PFSK-1 (cell line): ENCODE measurements around a stretch of chr6.

GRCh38 chr6:134249932-134250500, 67.9 kb downstream of the SGK1 start:
- RRBS: no CpG with 5 or more reads among the region's 6 CpGs

DNA sequence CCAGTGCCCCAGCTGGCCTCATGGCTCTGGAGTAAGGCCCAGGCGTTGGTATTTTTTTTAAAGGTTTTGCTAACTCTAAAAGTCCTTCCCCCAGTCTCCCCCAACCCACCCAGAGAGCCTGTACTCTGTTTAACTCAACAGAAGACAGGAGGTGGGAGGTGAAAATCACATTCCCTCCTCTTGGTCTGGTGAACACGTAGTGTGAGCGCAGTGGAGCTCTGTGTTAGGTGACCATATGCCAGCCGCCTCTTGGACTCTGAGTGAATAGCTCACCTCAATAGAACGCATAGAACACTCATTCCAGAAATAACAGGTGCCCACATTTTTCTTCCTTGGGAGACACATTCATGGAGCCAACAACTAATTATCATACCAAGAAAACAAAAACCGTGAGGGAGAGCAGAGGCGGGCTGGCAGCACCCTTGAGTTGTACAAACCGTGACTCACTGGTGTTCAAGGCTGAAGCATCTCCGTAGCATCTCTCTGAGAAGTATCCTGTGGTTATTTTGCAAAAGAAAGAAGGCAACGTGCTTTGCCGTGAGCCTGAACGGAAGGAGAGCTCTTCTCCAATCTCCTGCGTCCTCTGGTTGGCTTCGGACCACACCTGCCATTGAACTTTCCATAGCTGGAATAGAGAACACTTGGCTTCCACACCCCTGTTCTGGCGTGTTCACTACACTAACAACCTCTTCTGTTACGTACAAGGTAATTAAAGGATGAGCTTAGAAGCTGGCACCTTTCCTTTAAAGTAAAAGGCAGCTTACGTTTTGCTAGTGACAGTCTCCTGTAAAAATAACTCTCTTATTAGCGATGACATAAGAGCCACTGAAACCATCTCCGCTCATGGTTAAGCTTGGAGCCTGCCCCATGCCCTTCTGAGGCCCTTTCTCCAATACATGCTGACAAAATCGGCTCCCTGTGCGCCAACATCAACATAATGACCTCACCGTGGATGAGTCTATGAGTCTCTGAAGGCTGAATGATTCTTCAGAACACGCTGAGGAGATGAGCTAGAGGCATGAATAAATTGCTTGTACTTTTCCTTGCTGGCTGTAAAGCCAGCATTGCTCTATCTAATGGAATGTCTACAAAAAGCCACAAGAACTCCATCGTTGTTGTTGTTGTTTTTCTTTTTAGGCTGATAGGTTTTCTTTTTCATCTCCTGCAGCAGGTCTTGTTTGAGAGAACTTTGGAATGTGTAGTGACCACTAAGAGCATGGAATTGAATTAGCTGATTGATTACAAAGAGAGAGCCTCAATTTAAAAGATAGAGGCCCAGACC, 30.3 kb upstream of the SGK1 start:
- RRBS: no CpG with 5 or more reads among the region's 24 CpGs

DNA sequence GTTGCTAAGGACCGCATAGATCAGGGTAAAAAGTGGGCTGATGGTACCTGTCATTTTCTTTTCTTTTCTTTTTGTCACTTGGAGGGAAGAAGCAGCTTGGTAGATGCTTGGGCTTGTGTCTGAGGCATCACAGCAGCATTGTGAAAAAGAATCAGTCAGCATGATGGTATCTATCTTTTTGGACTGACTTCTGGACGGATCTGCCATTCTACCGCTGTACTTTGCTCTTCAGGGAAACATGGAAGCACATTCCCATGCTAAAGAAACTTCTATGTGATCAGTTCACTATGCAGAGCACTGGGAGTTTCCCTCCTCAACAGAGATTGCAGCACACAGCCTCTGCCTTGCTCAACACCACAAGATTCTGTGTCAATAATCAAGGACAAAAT, 54.9 kb upstream of the SGK1 start:
- RRBS: no CpG with 5 or more reads among the region's 3 CpGs

GRCh38 chr6:134373440-134373830, 55.5 kb upstream of the SGK1 start:
- RRBS: no CpG with 5 or more reads among the region's 4 CpGs

DNA sequence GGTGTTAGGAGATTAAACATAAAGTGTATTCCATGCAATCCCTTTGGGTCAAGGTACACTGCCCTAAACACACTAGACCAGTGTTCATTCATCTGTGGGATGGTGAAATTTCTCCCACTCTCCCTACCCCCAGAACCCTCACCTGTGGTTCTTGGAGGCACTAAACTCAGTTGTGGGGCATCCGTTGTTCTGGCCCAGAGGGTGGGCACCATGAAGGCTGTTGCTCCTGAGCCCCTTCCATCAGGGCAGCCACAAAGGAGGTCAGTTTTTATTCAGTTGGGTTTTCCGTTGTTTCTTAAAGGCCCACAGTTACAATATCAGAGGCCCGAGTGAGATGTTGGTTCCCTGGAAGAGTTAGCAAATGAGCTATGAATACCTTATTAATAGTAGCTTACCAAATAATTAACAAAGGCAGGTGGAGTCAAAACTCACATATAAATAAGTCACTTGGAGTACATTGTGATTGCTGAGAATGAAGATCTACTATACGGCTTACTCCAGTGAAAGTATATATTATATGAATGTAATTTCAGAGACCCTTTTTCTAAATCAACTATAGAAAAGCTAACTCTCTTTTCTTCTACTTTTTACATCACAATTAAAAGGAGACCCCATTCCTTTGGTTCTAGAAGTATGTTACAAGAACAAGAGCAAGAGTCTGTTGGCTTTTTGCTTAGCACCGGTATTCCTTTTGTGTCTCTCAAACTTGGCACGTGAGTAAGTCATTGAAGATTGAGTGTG, 205.4 kb upstream of the SGK1 start:
- RRBS: no CpG with 5 or more reads among the region's 6 CpGs

GRCh38 chr6:134523931-134524417, 206.1 kb upstream of the SGK1 start:
- RRBS: no CpG with 5 or more reads among the region's 1 CpG

- RRBS: no CpG with 5 or more reads among the region's 9 CpGs
Observed at GRCh38 chr6:134821838-134822603, 127.9 kb downstream of the ALDH8A1 start.

DNA sequence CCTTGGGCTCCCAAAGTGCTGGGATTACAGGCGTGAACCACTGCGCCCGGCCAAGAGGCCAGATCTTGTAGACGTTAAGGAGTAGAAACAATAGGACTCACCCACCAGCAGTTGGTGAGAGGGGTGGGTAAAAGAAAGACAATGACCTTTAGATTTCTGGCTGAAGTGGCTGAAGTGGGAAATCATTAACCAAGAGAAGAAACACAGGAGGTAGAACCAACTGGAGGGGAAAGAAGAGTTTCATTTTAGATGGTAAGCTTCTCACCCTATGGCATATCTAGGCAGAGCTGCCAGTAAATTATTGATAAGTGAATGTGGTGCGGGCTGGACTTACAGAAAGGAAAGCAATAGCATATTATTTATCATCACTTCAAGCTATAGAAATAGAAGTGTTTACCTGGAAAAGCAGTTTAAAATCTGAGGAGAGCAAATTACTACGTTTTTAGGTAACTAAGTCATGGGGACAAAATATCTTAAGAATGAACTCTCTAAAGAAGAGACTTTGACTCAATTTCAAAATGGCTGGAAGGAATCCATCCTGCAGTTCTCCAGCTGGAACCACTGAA, 109.7 kb downstream of the ALDH8A1 start:
- RRBS: no CpG with 5 or more reads among the region's 6 CpGs

GRCh38 chr6:134928108-134928724, 21.7 kb downstream of the ALDH8A1 start:
- RRBS: no CpG with 5 or more reads among the region's 5 CpGs

DNA sequence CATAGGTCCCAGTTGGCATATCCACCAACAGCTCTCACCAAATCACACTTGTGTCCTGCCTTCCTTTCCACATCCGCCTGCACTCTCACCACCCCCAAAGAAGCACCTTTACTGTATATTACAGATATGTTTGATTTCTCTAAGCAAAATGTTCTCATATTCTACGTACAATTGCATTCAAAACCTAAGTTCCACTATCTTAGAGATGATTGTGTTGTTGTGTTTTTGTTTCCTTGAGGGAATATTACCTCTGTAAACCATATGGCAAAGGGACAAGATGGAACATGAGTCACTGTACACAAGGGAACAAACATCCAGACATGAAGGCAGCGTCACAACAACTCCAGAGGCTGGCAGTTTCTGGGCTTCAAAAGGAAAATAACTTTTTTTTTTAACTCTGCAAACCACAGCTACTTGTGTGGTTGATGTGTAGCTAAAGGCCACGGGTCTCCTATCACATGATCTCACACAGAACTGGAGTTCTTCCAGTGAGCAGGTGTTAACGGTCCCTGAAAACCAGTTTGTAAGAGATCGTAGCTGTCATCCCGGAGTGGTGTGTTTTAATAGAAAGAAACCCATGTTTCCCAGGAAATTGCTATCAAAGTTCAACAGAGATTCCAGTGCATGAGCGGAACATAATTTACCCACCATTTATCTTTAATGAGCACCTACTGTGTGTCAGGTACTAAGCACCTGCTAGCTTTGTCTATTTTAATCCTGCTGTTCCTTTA, 33.1 kb upstream of the HBS1L start:
- RRBS: no CpG with 5 or more reads among the region's 8 CpGs

DNA sequence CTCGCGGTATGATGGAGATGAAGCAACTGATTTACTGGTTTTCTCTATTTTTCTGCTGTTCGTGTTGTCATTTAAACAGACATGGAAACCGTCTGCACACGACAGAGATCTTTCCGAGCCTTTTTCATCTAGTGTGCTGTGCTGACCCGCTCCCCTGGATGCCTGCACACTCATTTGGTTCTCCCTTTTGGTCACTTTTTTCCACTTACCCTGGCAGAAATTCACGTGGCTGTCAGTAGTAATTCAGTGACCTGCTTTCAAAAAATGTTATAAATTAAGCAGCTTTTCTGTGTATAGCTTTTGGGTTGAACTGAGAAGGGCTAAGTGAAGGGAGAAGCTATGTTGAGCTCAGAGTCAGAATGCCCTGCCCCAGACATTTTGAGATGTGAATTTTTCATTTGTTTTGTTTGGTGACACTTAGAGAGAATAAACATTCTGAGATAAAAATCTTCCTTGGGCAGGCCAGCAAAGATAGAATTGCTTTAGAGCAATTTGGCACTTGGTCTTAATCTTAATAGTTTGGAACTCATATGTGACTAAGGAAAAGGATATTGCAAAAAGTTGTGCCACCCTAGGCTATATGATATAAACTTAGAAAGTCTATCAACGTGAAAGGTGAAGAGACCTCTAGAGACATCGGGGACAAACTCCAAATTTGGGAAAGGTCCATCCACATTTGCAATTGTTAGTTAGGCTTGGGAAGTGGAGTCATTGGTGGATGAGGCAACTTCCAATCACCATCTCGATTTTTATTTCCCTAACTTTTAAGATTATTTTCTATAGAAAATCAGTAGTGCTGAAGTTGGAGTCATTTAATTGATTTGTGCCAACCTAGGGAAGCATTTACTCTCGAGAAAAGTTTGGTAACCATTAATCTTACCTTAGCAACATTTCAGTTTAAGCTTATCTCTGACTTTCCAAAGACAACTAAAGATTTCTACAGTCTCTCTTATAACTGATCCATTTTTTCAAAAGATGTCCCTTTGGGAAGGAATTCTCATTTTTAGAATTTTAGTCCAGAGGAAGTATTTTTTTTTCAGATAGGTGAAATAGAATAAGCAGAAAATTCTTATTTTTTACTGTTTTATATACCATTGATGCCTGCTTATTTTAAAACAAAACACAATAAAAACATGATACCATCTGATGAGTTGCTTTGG, 30.3 kb downstream of the MYB start:
- RRBS: no CpG with 5 or more reads among the region's 12 CpGs

DNA sequence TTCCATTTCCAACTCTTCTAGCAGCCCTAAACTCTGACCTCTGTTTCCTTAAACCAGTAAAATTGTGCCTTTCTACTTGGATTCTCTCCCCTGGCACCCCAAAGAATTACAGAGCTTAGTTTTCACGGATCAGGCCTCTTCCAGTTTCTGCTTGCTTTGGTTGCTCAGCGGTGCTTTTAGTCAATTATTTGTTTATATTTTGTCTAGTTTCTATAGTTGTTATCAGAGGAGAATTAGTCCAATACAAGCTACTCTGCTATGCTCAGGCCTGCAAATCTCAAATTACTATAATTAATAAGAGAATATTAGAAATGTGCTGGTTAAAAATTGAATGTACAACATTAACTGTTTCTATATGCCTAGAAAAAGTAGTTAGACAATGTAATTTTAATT, 55.8 kb downstream of the PDE7B start:
- RRBS: no CpG with 5 or more reads among the region's 2 CpGs

DNA sequence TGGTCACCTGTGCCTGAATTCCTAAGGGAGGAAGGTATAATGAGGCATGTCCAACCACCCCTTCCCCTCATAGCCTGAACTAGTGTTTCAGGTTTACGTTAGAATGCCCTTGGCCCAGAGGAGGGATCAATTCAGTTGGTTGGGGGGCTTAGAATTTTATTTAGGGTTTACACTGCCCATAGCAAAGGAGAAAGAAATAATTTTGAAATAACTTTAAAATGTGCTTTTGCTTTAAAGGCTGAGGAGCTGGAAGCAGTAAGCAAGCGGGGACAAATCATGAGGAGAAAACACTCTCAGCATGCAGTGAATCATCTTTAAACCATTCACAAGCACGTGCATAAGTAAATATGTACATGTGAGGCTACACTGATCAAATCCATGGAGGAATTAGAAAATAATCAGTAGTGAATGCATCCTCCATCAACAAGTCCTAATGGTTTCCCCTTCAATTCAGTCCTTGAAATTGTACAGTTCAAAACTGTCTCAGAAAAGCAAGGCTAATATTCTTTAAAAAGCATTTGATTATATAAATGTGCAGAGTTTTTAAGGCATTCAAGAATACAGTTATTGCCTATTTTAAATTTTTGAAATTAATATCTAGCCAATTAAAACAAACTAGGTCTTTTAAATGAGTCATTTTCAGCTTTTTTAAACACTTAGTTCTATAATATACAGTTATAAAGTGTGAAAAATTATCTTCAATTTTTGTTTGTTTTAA, 180.9 kb downstream of the MTFR2 start:
- RRBS: no CpG with 5 or more reads among the region's 3 CpGs

GRCh38 chr6:136262166-136263589, 12.6 kb upstream of the MTFR2 start:
- RRBS: no CpG with 5 or more reads among the region's 5 CpGs

- RRBS: no CpG with 5 or more reads among the region's 3 CpGs
Observed at GRCh38 chr6:136434450-136435213, 115.6 kb downstream of the MAP7 start.

DNA sequence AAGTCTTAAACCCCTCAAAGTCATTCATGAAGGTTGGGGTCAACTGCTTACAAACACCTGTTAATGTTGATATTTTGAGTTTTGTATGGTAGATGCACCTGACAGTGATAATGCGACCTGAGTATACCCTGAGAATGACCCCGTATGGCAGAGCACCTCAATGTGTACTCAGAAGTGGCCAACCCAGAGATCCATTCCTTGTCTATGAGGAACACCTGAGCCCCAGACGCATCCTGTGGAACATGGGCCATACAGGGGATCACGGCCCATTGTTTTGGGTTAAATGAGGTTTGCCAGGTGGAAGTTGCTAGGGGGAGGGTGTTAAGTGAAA, 36.7 kb downstream of the MAP7 start:
- RRBS: no CpG with 5 or more reads among the region's 4 CpGs

DNA sequence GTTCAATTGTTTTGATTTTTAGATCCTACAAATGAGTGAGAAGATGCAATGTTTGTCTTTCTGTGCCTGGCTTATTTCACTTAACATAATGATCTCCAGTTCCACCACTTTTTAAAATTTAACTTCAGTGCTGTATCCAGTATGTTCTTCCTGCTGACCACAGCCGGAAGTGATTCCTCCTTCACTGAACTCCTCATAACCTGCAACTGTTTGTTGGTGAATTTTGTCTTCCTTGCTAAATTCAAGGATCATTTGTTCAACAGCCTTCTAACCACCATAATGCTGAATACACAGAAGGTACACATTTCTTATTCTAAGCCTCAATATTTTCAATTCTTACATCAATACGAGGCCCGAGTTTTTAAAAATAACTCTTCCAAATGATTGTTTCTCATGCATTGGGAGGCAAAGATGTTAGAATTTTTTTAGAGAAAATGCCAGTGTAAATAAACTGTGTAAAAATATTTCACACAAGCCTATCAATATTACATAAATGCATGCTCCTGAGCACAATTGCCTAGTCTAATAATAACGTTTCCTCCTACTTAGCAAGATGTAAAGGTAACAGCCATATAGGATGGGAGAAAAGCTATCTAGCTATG, 3.7 kb downstream of the MAP7 start:
- RRBS: no CpG with 5 or more reads among the region's 4 CpGs

DNA sequence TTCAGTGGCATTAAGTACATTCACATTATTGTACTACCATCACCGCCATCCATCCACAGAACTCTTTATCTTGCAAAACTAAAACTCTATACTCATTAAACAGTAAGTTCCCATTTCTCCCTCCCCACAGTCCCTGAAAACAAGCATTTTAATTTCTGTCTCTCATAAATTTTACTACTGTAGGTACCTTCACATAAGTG, 30.7 kb upstream of the MAP7 start:
- RRBS: no CpG with 5 or more reads among the region's 1 CpG

DNA sequence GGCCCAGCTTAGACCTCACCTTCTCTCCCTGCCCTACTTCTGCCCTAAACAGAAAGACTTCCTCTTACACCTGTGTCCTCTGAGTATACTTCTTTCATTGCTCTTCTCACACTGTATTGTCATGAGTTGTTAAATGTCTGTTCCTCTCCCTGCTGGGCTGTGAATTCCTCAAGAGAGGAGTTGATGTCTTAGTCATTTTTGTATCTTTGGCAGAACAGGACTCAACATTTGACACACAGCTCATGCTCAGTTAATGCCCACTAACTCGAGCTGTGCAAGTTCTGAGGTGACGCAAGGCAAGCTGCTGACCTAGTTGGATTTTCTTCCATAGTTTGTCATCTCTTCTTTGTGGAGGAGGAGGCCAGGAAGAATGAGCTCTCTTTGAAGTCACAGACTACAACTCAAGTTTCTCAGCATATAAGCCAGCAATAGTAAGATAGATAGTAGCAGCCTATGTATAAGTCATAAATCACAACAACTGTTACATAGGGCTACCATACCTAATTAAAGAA, 90.3 kb upstream of the MAP7 start:
- RRBS: no CpG with 5 or more reads among the region's 2 CpGs

DNA sequence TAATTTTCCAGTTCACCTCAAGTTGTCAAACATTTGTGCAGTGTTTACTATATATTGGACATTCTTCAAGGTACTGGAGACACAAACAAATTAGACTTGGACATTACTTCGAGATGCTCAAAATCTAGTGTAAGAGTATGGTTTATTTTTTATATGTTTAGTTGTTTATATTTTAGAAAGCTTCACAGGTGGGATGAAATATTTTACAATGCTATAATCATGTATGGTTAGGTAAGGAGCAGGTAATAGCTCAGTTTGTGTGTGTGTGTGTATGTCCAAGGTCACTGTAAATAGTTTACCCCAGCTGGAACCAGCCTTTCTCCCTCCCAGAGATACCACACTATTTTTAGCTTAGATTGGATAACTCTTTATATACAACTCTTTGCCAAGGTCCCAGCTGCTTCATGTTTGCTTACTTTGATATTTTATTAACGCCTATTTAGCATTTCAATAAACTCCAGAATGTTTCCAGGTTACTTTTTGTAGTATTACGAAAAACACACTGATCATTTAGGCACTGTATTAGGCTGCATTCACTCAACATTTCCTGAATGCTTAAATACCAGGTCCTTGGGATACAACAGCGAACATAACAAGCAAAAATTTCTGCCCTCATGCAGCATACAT, 1.9 kb upstream of the PEX7 start:
- RRBS: no CpG with 5 or more reads among the region's 4 CpGs